Mesenchymal stem cell of Wharton's jelly (primary cell): ENCODE data around the gene GHITM.

DNA sequence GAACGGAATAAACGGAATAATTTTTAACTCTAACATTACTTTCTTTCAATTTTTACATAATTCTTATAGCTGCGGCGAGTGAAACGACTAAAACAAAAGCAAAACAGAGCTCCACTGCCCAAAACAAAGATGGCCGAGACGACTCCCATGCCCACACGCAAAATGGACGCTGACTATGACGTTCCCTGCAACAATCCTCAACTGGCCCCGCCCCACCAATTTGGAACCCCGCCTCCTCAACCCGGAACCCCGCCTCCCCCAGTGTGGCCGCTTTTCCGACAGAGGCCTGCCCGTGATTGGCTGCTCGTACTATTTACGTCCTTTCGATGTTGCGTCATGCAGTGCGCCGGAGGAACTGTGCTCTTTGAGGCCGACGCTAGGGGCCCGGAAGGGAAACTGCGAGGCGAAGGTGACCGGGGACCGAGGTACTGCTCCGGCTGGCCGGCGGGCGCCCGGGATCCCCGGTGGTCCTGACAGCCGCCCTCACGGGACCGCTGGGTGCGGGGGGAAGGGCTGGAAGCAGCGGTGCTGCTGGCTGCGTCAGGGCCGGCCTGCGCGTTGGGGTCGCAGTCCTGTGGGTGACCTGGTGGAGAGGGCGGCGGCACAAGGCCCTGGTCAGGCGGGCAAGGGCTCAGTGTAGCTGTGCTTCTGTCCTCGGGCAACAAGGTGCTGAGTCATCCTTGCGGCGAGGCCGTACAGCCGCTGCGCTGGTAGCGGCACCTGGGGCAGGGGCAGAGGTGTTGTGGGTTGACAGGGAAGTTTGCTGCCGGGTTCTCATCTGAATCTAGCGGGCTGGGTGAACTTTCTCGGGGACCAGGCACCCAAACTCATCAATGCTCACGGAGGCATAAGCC is at the start of gene GHITM:
Gene GHITM (plus strand): TSS at position 341 of the 854 bp plus-strand sequence.
- CAGE, long polyA plus RNA: start-site peak on the plus strand centred at position 378 of the sequence, 80 bp wide, 2,176 and 2,717 reads in 2 replicates

- CAGE, long polyA plus RNA: no peak
These were observed 974 bp downstream of the GHITM start for GRCh38 chr10:84140023-84140942.

DNA sequence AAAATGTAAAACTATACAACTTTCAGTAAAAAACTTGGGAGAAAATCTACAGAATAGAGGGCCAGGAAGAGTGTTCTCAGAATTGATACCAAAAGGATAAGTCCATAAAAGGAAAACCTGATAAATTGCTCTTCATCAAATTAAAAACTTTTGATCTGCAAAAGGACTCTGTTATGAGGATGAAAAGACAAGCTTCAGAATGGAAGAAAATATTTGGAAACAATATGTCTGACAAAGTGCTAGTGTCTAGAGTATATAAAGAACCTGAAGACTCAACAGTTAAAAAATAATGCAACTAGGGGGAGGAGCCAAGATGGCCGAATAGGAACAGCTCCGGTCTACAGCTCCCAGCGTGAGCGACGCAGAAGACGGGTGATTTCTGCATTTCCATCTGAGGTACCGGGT is 34.8 kb downstream of the RGR start:
- CAGE, long polyA plus RNA: no peak

GRCh38 chr10:84327403-84327765 is 1.0 kb upstream of the CCSER2 start:
- CAGE, long polyA plus RNA: no peak

GRCh38 chr10:84327920-84328449 is 404 bp upstream of the CCSER2 start:
- CAGE, long polyA plus RNA: no peak

DNA sequence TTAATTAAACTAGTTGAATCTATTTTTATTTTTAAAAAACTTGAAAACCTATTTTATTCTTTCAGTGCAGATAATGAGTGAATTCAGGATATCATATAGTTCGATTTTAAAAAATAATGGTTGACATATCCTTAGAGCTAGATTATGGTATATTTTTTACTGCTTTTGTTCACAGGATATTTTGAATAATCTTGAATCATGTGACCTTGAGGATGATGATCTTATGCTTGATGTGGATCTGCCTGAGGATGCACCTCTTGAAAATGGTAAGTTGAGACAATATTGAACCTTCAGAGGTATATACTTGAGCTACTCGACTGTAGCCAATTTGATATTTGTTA is 89.2 kb downstream of the CCSER2 start:
- CAGE, long polyA plus RNA: no peak

GRCh38 chr10:84451808-84452345 is 123.5 kb downstream of the CCSER2 start:
- CAGE, long polyA plus RNA: no peak

- CAGE, long polyA plus RNA: no peak
These were observed 55.0 kb downstream of the WAPL start for GRCh38 chr10:86466499-86467006.

DNA sequence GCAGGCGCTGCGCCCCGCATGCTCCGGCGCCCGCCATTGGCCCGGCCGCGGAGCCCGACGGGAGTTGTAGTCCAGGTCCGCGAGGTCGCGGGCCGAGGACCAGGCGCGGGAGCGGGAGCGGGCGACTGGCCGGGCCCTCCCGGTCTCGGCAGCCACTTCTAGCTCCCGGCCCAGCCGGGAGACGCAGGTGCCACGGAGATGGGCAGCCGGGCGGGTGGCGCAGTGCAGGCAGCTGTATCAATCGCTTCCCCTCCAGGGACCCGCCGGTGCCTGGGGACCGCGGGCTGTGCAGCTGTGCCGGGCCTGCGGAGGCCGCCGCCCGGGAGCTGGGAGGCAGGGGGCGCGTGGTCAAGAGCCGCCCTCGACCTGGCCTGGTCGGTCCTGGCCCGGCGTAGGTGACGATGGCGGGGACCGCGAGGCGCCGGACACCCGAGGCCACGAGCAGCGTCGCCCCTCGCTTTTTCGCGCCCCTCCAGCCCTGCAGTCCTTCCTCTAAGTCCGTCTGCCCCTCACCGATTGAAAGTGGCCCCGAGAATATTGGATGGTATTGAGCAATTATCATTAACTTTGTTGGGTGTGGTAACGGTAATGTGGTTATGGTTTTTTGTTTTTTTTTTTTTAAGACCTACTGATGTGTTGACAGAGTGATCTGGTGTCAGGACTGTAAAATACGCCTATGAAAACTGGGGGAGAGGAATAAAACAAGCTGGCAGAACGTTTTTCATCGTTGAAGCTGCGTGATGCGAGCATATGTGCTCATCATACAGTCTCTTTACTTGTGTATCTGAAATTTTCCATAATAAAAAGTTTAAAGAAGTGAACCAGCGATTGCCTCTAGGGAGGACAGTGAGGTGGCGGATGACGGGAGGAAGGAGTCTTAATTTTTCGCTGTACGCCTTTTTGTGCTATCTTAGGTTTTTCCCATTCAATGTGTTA is 542 bp upstream of the WAPL start:
- CAGE, long polyA plus RNA: no peak

- CAGE, long polyA plus RNA: no peak
These were observed 22.1 kb upstream of the OPN4 start for GRCh38 chr10:86632175-86632717.

- CAGE, long polyA plus RNA: no peak
These were observed 5.2 kb upstream of the OPN4 start for GRCh38 chr10:86648924-86649709.

DNA sequence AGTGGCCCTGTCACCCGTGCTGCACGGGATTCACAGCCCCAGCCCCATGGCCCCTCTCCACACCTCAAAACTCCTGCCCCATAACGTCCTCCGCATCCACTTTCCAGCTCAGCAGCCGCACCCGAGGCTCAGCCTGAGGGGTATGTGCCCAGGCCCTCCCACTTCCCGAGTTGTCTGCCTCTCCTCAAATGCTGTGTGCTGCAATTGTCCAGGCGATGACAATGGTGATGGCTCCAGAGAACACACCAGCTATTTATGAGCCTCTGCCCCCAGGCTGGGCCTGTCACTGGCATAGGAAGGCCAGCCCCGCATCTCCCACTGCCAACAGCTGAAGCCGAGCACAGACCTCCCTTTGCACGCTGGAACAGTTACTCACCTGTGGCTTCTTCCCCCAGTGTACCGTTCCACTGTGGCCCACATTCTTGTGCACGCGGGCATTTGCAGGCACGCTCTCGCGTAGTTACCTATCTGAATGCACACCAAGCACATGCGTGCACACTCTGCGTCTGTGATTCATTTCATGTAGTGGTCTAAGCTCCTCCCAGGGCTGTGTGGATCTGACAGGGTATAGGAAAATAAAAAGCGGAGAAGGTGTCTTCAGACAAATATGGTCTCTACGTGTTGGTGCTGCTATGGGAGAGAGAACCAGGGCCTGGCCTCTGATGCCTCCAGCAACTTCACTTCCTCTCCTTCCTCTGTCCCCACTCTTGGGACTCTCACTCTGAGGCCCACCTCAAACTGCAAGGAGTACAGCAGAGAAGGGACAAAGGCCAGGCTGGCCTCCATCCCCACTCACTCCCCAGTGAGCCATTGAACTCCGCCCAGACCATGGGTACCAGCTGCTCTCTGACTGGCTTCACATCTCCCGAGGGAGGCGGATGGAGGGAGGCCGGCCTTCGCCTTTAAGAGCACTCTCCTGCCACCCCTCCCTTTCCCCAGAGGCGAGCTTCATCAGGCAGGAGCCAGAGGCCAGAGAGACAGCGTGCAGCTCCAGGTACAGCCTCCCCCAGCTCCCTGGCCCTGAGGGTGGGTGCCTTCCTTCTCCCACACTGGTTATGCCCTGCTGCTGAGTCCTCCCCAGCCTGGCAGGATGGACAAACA is 2.1 kb upstream of the LDB3 start:
- CAGE, long polyA plus RNA: no peak

- CAGE, long polyA plus RNA: no peak
These were observed 6.3 kb downstream of the LDB3 start for GRCh38 chr10:86674569-86675015.

DNA sequence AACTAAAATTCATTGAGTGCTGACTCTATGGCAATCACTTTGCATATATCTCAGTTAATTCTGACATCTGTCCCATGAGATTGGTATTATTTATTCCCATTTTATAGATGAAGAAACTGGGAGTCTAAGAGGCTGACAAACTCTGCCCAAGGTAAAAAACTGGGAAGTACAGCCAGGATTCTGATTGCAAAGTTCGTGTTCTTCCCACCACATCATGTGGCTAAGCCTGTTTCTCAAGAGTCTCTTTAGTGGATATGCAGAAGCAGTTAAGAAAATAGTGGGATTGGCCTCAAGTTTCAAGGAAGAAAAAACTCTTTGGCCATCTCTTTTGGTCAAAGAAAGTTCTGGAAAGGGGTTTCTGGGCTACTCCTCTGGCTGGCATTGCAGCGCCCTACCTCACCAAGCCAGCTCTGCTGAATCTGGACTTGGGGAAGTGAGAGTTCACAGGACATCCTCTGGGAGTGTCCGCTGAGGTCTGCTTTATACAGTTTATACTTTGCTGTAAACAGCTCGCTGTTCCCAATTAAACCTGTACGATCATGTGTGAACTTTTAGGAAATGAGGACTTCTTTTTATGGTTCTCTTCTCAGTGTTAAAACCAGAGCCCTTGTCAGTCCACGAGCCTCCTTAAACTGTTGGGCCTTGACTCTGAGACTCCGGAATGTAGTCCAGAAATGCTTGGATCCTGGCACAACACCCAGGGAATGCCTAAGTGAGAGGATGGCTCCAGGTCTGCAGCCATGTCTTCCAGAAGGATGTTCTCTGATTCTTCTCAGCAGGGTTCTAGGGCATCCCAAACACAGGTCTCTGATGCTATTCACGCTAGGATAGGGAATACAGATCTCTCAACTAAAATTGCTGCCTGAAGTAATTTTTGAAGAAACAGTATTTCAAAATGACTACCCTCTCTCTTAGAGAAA is 12.1 kb upstream of the BMPR1A start:
- CAGE, long polyA plus RNA: no peak

DNA sequence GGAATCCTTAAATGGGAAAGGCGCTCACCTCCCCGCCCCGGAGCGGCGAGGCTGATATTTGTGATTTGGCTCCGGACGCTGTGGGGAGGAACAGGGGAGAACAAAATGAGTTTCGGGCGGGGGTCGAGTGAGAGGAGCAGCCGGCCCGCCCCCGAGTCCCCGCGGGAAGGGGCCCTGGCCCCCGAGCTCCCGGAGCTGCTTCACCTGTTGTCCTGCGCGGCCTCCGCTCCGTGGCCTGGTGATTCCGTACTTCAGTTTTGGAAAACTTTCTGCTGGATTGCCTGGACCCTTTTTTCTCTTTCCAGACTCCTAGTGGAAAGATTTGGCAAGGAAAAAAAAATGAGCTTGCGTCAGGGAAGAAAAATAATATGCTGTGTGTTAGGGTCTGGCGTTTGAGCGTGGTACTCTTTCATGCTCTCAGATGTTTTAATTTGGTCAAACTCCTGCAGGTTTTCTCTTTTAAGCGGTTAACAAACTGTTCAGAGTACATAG is 841 bp downstream of the BMPR1A start:
- CAGE, long polyA plus RNA: no peak

GRCh38 chr10:86901063-86901494 is 56.3 kb downstream of the MMRN2 start:
- CAGE, long polyA plus RNA: no peak

GRCh38 chr10:86970598-86971414 is 2.5 kb downstream of the ADIRF start:
- CAGE, long polyA plus RNA: no peak

GRCh38 chr10:87082910-87083660 is 11.6 kb downstream of the GLUD1 start:
- CAGE, long polyA plus RNA: no peak

- CAGE, long polyA plus RNA: no peak
These were observed 62.1 kb downstream of the PAPSS2 start for GRCh38 chr10:87721843-87722188.

GRCh38 chr10:87861317-87861927 is 1.9 kb downstream of the KLLN start:
- CAGE, long polyA plus RNA: no peak